ENCODE data around the gene FIS1.

DNA sequence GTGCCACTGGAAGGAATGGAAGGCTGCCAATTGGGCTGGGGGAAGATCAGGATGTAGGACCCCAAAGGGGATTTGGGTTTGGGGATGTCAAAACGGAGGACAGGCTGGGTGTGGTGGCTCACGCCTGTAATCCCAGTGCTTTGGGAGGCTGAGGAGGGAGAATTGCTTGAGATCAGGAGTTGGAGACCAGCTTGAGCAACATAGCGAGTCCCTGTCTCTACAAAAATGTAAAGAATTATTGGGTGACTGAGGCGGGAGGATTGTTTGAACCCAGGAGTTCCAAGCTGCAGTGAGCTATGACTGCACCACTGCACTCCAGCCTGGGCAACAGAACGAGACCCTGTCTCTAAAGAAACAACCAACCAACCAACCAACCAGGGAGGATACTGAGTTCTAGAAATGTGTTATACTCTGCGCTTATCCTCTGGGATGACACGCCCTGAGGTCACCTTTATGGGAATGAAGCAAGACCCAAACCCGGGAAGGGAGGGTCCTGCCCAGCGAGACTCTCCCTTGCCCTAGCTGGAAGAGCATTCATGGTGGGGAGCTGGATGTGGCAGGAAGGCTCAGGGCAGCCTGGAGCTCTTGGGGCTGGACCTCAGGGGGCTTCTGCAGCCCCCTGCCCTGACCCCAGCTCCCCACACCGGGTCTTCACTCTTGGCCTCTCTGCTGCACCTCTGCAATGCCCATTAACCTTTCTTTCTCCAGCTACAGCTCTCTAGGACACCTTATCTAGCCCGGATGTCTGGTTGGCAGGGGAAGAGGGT is 26.7 kb downstream of the EPHB4 start:
- PRO-cap: no peak

DNA sequence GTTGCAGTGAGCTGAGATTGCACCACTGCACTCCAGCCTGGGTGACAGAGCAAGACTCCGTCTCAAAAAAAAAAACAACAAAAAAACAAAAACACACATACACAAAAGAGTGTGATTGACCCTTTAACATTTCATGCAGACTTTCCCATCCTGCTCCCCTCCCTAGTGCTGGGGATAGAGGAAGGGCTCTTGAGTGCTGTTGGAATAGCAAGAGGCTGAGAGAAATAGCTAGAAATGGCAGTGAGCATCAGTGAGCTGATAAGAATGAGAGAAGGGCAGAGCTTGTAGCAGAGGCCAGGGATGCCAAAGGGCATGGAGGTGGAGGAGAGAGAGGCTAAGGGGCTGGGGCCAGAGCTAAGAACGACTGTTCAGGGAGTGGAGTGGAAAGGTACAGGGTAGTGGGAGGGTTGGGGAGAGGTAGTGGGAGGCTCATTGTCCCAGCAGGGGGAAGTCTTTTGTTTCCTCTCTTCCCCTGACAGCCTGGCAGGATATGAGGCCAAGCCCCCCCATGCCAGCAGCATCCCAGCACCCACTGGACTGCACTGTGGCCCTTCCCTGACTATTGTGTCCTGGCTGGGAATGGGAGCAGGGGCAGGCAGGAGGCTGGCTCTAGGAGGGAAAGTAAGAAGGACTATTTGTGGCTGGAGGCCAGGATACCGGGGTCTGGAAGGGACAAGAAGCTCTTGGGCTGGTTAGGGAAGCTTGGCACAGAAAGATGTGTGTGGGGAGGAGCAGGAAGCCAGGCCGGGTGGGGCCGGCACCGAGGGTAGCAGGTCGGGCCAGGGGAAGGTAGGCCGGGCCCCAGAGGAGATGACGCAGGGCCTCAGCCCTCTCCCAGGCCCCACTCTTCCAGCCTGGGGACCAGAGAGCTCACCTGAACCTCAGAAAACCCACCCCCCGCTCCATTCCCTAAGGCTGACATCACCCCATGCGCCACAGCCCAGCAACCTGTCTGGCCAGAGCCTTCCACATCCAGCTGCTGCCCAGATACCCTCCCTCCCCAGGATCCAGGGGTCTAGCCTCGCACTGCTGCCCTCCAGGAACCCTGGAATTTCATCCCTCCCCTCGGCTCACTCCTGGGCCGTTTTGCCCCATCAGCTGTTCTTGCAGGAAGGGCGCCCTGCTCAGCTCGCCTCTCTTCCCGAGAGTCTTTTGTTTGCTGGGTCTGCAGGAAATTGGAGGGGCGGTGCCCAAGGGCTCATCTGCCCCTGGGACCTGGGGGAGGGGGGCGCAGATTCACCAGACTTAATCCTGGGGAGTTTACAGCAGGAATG is 8.7 kb upstream of the EPHB4 start:
- PRO-cap: unidirectional peak, plus-strand start at position 562 of the sequence

DNA sequence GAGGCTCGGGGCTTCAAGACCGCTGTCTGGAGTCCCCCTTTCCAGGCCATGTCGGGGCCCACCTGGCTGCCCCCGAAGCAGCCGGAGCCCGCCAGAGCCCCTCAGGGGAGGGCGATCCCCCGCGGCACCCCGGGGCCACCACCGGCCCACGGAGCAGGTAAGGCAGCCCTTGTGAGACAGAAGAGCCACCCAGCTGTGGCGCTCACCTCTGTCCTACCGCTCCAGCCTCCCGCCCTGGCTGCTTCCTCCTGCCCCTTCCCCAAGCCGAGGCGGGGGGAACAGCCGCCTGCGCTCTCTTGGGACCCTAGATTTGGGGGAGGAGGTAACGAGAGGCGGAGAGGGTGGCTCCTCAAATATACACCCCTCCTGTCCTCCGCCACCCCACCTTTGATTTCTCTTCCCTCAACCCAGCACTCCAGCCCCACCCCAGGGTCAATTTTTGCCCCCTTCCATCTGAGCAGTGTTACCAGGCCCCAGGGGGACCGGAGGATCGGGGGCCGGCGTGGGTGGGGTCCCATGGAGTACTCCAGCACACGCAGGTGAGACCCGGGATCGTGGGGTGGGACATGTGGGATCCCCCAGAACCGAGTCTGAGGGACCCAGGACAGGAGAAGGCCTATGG is 374 bp downstream of the TRIP6 start:
- PRO-cap: no peak

GRCh38 chr7:100913945-100914805 is 18.5 kb upstream of the ACHE start:
- PRO-cap: no peak

- PRO-cap: no peak
These were observed 6.9 kb downstream of the MUC3A start for GRCh38 chr7:100955971-100956916.

- PRO-cap: no peak
These were observed 1.9 kb downstream of the MUC17 start for GRCh38 chr7:101021662-101022243.

- PRO-cap: no peak
These were observed 899 bp upstream of the SERPINE1 start for GRCh38 chr7:101126099-101126310.

- PRO-cap: no peak
These were observed 10.0 kb downstream of the SERPINE1 start for GRCh38 chr7:101136765-101137432.

GRCh38 chr7:101144026-101144666 is 10.1 kb upstream of the AP1S1 start:
- PRO-cap: no peak

DNA sequence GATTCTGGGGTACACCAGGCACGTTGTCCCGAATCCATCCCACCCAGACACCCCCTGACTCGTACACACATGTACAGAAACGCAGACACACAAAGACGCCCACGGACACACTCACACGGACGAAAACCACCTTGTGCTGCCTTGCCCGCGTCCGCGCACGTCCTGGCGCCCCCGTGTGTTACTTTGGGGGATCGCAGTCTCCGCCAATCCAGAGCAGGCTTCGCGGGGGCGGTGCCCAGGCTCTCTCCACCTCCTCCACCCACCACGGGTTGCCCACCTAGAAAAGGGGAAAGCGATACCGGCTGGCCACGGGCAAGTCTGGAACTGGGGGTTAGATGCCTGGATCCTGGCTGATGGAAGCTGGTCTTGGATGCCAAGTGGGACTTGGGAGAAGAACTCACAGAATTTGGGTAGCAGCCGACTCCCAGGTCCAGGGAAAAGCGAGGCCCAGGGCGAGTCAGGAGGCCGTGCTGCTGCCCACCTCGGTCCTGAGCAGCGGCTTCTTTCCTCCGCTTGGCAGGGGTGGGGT is 4.5 kb upstream of the VGF start:
- PRO-cap: no peak

DNA sequence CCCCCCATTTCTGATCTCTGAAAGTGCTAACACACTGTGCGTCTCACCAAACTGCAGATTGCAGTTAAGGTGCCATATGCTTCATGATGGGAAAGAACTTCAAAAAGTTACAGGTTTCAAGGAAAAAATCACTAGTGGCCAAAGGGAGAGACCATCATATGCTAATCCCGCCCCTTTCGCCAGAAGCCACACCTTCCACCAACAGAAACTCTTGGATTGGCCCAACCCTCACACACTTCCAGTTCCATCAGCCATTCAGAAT is 2.2 kb upstream of the NAT16 start:
- PRO-cap: no peak

DNA sequence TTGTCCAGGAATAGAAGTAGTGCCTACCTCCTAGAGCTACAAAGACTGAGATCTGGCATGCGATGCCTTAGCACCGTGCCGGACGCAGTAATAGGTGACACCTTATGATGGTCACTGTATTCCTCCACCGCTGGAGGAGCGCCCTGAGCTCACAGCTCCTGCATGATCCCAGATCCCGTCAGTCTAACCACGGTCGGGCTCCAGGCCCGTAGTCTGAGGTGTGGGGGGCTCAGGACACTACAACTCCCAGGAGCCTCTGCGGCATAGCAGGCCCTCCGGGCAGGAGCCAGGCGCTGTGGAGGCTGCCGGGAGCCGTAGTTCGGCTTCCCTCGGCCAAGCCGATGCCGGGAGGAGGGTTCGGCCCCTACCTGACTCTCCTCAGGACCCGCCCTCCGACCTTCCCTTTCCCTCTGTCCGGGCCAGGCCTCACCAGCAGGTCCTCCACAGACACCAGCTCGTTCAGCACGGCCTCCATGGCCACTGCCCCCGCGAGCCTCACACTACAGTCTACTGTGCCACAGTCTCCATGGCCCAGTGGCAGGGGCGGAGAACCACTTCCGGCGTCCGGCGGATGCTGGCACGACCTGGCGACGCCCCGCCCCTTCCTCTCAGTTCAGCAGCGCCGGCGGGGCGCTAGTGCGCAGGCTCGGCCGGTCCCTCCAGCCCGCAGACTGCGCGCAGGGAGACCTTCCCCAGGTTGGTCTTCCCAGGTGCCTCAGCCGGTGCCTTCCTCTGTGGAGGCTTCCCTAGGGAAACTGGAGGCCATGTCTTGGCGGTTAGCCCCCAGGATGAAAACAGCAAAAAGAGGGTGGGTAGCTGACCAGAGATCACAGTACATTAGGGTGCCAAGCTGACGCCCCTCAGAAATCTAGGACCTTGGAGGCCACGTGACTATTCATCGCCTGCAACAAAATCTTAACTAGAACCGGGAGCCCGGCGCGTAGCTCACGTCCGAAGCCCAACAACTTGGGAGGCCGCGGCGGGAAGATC is at the start of gene FIS1:
Gene FIS1 (minus strand): TSS at position 552 of the 990 bp plus-strand sequence.
- PRO-cap: bidirectional peak, plus-strand start at position 643 of the sequence, minus-strand start at position 552 of the sequence

GRCh38 chr7:101299292-101299880 is 22.2 kb downstream of the IFT22 start:
- PRO-cap: no peak

GRCh38 chr7:101363343-101364418 is 1.0 kb downstream of the COL26A1 start:
- PRO-cap: no peak

DNA sequence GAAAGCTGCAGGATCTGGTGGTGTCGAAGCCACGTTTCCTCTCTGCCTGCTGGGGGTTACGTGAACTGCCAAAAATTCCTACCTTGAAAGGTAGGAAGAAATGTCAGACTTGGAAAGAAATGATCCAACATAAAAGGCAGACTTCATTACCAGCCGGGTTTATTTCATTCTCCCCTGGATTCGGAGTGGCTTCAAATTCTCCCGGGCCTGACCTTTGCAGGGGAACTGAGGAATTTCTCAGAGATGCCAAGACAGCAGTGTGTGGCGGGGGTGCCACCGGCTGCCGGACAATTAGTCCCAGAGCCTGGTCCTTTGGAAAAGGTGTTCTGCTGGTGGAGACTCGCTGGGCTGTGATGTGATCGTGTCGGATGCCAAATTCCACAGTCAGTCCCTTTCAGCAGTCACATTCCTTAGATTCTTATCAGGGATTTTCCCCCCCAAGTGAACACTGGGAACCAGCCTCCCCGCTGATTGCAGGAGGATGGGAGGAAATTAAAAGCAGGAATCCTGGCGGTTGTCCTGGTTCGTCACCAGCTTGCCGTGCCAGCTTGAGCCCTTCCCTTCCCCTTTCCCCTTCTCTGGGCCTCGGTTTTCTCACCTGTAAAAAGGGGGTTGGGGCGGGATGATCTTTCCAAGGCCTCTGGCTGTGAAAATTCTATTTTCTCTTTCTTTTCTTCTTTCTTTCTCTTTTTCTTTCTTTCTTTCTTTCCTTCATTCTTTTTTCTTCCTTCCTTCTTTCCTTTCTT is 39.4 kb downstream of the COL26A1 start:
- PRO-cap: no peak

- PRO-cap: no peak
These were observed 4.5 kb downstream of the MYL10 start for GRCh38 chr7:101624552-101625047.

- PRO-cap: no peak
These were observed 73.3 kb upstream of the MYL10 start for GRCh38 chr7:101702346-101702801.

DNA sequence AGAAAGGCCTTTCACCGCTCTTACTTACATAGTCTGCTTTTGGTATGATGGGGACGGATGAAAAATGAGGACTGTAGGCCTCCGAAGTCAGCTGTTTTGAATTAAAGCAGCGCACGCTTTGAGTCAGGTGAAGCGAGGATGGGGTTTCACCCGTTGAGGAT is 39.9 kb downstream of the CUX1 start:
- PRO-cap: no peak

DNA sequence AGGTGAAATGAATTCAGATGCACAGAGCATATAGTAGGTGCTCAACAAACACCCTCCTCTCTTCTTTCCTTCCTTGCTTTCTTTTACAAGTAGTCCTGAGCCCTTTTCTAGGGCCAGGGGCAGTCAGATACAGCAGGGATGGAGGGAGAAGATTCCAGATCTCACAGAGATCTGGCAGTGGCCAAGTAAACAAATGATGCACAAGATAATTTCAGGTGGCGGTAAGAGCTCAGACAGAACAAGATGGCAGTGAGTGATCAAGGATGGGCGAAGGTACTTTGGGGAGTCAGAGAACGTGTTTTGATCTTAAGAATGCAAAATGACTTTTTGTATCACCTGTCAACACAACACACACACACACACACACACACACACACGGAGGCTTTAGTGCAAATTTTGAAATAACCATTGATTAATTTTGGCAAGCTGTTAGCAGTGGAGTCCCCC is 109.4 kb downstream of the CUX1 start:
- PRO-cap: no peak

GRCh38 chr7:101942820-101943077 is 125.3 kb downstream of the CUX1 start:
- PRO-cap: no peak

All from colic lymph node (tissue), 1 donor.